Hematopoietic multipotent progenitor cell (in vitro differentiated cells): ENCODE data around the genes MDK and HARBI1.

- CAGE, long polyA plus RNA: no peak
Observed at GRCh38 chr11:45771793-45772497, 33.0 kb upstream of the SLC35C1 start.

GRCh38 chr11:45846306-45847389, 627 bp upstream of the CRY2 start:
- CAGE, long polyA plus RNA: no peak

GRCh38 chr11:45882399-45883129, 2.9 kb upstream of the MAPK8IP1 start:
- CAGE, long polyA plus RNA: no peak

GRCh38 chr11:45919971-45920502, 2.4 kb upstream of the PEX16 start:
- CAGE, long polyA plus RNA: no peak

DNA sequence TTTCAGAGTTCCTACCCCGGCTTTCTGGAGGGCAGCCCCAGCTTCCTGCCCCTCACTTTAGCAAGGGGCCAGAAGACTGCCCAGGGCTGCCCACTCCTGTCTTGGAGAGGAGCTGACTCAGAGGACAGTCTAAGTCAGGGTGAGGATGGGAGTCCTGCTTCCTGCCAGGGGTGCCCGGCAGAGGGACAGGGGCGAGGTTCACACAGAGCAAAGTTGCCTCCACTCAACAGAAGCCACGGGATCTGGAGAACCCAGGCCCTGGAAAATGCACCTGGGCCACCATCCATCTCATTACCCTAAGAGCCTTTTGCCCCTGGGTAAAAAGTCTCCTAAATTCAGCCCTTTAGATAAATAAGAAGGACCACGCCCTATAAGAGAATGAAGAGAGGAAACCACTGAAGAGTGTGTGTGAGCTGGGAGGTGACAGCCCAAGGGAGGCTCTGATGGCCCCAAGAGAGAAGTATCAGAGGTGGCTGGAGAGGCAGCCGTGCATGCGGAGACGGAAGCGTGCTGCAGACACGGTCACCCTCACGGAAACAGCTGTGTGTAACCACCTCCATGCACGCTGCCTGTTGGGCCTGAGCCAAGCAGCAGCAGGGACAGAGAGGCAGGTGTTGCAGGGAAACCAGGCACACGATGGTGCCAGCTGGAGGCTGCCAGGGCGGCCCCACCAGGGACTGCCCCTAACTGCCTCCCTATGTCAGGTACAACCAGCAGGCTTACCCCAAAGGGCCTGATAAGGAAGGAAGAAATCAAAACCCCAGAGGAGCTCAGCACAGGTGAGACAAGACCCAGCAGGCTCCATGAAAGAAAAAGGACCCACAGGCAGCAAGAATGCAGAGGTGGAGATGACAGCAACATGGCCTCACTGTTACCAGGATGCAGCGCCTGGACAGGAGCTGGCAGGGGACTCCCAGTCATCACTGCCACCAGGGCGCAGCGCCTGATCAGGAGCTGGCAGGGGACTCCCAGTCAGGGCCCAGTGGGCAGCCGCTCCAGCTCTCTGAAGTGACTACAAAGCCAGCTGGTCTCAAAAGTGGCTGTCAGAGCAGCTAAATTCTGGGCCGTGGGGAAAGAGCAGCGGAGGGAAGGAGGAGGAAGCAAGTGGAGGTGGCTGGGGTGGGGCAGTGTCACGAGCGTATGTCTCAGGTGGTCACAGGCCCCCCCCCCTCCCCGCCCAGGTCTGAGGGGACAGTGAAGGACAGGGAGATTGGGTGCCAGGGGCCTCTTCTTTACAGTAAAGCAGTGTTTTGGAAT, 7.7 kb downstream of the LARGE2 start:
- CAGE, long polyA plus RNA: no peak

GRCh38 chr11:46236925-46238087, 40.2 kb upstream of the CREB3L1 start:
- CAGE, long polyA plus RNA: no peak

DNA sequence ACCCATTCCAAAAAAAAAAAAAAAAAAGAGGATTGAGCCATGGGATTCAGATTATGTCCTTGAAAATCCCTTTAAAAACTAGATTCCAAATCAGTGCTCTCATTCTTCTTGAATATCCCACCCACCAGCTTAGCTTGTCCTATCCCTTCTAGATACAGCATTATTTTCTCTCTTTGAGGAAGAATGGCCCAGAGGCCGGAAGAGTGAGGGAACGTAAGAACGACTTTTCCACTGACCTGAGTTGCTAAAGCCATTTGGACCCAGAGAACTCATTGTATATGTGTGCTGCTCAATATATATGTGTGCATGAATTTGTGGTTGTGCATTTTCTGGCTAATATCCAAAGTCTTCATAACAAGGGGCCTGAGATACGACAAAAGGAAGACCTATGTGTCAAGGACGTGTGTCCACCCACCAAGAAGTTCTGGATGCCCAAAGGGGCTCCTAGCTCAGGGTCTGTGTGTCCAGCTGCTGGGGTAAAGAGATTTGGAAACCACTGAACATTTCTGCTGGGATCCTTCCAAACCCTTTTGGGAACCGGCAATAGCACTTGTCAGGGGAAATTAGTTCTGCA, 34.9 kb upstream of the CREB3L1 start:
- CAGE, long polyA plus RNA: no peak

DNA sequence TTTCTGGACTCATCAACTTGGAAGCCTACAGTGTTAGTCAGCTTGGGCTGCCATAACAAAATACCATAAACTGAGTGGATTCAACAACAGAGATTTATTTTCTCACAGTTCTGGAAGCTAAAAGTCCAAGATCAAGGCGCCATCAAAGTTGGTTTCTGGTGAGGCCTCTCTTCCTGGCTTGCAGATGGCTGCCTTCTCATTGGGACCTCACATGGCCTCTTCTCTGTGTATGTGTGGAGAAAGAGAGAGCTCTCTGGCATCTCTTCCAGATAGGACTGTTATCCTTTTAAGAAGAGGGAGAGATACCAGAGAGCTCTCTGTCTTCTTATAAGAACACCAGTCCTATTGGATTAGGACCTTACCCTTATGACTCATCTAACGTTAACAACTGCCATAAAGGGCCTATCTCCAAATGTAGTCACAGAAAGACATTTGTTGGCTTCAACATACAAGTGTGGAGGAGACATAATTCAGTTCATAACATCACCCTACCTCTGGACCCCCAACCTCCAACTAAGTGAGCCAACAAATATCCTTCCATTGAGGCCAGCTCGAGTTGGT, 27.1 kb upstream of the CREB3L1 start:
- CAGE, long polyA plus RNA: no peak

DNA sequence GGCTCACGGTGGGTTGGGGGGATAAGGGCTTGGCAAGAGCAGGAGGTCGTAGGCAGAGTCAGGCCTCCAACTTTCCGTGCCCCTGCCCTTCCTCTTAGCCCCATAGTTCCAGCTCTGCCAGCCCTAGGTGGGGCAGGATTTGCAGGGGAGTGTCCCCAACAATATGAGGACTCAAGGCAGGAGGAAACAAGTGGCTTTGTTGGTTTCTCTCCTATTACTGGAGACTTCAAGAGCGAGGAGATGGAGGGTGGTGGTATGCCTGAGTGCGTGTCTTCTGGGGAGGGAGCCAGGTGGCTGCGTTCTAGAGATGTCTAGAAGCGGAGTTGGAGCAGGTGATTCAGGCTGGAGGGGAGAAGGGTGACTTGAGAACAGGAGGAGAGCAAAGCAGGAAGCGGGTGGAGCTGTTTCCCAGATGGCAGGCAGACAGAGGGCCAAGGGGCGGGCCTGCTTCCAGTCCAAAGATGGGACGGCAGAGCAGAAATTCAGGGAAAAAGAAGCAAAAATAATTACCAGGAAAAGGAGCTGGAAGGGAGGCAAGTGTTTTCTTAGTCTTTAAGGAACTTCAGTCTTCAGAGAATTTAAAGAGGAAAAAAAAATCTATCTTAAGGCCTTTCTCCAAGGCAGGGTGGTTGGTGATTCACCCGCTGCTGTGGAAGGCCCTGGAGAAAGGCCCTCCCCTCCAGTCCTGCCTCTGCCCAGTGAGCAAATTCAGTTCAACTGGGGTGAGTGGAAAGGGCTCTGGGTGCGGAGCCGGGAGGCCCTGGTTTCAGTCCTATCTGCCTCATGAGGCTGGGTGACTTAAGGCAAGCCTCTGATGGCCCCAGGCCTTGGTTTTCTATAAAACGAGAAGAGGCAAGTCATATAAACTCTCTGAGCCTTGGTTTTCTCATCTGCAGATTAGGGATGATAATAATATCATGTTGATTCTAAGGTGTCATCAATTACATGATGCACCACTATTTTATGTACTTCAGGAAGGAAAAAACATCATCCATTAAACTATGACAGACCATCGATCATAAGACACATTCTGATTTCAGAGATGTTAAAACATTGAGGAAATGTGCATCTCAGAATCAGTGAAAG, 4.6 kb upstream of the CREB3L1 start:
- CAGE, long polyA plus RNA: no peak

DNA sequence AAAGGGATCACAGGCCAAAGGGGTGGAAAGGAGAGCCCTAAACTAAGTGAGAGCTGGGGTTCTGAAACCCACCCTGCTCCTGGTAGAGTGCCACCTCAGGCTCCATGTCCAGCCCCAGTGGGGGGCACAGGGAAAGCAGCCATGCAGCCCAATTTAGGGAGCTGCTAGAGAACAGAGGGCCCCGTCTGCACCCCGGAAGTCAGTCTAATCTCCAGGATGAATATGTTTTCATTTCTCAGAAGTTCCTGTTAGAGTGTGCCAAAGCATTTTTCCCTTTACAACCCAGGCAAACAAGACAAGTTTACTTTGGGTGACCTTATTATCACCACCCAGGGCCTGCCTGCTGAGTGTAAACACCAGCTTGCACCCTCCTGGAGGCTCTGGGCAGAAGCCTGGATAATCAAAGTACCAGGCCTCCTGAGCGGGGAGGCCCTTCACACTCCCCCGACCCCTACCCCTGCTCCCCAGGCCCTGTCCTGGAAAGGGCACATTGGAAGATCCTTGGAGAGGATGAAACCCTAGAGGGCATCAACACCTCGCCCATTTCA, 3.7 kb upstream of the CREB3L1 start:
- CAGE, long polyA plus RNA: no peak

GRCh38 chr11:46279621-46280196, 2.2 kb downstream of the CREB3L1 start:
- CAGE, long polyA plus RNA: no peak

DNA sequence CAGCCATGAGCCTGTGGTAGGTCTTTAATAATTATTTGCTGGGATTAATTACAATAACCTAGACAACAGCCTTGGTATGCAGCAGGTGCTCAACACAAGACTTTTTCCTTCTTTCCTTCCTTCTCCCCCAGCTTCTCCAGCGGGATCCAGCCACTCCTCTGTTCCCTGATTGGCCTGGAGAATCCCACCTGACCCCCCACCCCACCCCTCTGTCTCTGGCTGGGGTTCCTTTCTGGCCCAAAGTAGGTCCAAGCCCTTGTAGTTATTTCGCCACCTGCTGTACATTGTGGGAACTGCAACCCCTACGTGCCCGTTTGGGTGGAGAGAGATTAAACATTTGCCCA, 32.3 kb upstream of the DGKZ start:
- CAGE, long polyA plus RNA: no peak

GRCh38 chr11:46362561-46363564, 15.6 kb downstream of the DGKZ start:
- CAGE, long polyA plus RNA: no peak

DNA sequence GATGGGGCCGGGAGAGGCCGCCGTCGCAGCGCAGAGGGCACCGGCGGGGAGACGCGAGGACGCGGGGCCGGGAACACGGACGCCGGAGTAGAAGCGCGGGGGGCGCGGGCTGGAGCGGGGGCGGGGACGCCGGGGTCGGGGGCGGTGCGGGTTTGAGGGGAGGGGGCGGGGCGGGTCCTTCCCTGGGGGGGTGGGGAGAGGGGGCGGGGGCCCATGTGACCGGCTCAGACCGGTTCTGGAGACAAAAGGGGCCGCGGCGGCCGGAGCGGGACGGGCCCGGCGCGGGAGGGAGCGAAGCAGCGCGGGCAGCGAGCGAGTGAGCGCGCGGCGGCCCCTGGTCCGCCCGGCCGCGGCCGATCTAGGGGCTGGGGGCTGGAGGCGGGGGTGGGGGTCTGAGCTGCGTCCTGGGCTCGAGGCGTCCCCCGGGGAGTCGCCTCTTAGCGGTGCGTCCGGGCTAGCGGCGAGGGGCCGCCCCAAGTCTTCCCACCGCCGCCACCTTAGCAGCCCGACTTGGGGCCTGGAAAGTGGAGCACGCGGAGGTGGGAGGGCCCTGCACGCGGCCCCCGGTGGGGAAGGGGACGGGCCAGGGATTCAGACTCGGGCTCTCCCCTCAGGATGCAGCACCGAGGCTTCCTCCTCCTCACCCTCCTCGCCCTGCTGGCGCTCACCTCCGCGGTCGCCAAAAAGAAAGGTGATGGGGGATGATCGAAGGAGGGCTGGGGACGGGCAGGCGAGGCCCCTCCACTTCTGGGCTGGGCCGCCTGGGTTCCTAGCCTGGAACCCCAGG, at the start of gene MDK:
Gene MDK (plus strand): TSS at position 227 of the 787 bp plus-strand sequence.
- CAGE, long polyA plus RNA: start-site peak on the plus strand centred at position 250 of the sequence, 50 bp wide, 1,055 reads

DNA sequence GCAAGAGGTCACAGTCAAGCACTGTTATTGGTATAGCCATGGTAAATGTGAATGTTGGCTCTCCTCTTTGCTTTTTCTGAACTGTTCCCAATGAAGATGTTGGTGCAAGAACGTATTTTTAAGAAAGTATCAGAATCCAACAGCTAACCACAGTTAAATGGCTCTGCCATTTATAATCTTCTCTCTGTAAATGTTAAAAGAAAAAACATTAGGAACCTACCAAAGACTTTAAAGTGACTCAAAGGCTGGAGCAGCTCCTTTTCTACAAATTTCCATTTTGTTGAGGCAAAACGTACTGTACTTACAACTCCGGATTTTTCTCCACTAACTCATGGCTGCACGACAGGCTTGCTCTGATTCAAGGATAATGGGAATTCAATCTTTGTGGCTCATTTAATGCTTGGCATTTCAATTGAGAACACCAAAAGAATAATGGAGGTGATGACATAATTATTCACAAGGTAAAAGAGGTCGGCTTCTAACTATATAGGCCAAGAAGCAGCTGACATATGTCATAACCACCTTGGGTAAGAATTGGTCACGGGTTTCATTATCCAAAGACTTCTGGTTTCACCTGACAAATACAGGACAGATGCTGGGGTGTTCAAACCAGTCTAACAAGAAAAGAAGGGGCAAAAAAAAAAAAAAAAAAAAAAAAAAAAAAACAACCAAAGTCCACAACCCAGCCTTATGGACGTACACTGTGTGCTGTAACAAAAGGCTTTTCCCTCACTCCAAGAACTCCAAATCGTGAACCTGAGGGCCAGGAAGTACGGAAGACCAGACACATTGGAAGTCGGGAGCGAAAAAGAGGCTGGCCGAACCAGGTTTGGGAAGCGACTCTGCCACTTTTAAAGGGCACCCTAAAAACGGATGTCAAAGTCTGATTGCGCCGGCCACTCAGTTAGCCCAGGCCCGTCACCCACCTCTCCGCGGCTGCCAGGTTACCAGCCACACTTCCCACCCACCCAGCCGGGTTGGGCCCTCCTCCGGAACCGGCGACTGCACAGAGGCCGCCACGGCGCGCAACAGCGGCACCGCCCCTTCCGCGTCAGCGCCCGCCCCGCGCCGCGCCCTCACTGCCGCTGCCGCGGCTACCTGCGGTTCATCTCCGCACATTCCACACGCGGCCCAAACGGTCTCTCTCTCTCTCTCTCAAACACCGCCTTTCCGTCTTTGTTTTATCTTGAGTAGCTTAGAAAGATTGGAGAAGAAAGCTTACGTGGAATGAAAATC, at the start of gene HARBI1:
Gene HARBI1 (minus strand): TSS at position 1,030 of the 1,236 bp plus-strand sequence.
- CAGE, long polyA plus RNA: no peak

- CAGE, long polyA plus RNA: no peak
Observed at GRCh38 chr11:46674613-46675879, 25.4 kb downstream of the ARHGAP1 start.

DNA sequence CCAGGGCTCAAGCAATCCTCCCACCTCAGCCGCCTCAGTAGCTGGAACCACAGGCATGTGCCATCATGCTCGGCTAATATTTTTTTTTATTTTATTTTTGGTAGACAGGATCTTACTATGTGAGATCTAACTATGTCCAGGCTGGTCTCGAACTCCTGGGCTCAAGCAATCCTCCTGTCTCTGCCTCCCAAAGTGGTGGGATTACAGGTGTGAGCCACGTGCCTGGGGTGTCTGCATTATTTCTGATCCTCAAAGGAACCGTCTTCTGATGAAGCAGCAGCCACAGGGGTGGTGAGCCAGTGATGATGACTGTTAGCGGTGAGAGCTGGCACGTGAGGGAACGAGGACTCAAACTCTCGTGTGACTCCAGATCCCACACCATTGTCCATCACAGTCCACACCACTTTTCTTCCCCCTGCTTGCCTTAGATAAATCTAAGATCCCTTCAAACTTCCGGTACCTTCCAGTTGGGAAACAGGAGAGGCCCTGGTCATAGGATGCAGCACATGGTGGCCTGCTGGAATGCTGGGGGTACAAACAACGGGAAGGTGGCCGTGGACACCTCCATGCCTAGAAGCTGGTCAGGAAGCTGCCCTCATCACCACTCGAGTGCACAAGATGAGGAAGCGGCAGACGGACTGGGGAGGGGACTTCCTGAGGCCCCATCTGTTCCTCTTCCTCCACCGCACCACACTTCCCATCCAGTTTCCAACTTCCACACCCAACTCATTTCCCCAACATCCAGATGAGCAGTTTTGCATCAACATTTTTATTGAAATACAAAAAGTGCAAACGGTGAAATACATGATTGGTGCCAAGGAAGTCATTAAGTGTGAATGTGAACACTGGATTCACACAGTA, 23.9 kb downstream of the ARHGAP1 start:
- CAGE, long polyA plus RNA: no peak

GRCh38 chr11:46680841-46681252, 19.6 kb downstream of the ARHGAP1 start:
- CAGE, long polyA plus RNA: no peak

DNA sequence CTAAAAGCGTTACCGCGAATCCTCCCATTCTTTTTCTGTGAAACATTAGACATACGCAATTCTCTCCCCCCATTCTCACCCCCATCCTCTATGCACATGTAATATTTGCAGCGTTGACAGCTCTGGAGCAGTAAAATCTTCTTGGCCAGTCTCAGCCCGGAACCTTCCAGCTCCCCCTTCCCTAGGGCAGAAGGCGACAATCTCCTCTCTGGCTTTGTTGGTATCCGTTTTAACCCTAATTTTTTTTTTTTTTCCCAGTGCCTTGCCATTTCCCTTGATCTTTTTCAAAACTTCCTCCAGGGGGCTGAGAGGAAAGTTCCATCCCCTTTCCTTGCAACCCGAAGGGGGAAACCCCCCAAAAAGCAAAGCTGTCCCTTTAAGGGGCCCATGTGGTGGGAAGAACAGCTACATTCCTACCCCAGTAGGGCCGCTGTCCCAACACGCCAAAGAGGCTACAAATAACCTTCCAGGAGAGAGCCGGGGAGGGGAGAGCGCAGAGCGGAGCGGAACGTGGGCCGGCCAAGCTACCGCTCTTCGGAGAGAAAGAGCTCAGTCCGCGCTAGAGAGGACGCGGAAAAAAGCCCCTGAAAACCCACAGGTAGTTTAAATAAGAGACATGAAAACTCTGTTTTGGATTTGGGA, 1.8 kb downstream of the LRP4 start:
- CAGE, long polyA plus RNA: no peak

- CAGE, long polyA plus RNA: no peak
Observed at GRCh38 chr11:47183872-47184375, 2.3 kb downstream of the PACSIN3 start.